Peritoneum (tissue), 1 donor: ENCODE measurements around a stretch of chr6.

DNA sequence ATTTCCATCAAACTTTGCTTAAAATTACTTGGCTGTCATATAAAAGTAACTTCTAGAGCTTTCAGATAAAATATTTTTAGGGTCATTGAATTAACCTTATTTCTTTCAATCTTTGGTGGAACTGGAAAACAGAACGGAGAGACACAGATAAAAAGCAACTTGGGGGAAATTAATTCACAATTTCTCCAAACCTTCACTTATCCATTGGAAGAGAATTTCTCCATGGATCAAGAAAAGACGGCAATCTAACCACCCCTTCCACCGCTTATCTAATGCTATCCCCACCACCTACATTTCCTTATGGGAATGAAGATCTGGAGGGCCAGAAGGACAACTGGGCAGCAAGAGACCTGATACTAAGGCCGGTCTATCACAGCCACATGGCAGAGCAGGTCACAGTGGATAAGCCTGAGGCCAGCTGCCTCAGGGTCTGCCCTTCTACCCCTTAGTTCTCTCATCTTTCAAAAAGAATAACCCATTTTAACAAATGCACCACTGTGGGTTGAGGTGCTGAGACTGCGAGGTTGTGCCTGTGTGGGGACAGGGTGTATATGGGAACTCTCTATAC, 37.2 kb downstream of the MAN1A1 start:
- PRO-cap = no peak

- PRO-cap = no peak
Measured at GRCh38 chr6:119314950-119315453, 34.6 kb downstream of the MAN1A1 start.

GRCh38 chr6:120226720-120227189, 877.2 kb upstream of the MAN1A1 start:
- PRO-cap = no peak

DNA sequence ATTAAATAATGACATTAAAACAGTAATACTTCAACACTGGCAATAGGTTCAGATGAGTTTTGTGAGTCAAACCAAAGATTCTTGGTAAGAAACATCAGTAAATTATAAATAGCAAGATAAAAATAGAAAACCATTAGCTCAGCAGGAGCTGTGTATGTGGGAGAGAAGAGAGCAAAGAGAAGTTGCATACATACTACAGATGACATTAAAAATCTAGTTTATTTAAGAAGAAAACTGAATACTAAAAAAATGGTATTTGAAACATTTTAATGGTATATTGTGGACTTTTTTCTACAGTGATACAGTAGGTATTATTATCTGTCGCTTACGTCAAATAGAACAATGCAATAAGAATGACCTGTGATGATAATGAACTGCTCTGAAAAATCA, 149.2 kb downstream of the GJA1 start:
- PRO-cap = no peak

- PRO-cap = no peak
Measured at GRCh38 chr6:121777506-121777705, 342.0 kb downstream of the GJA1 start.

- PRO-cap = no peak
Measured at GRCh38 chr6:121952217-121952460, 447.3 kb upstream of the HSF2 start.

GRCh38 chr6:122043220-122043738, 356.2 kb upstream of the HSF2 start:
- PRO-cap = no peak

GRCh38 chr6:122074617-122074824, 324.9 kb upstream of the HSF2 start:
- PRO-cap = no peak

DNA sequence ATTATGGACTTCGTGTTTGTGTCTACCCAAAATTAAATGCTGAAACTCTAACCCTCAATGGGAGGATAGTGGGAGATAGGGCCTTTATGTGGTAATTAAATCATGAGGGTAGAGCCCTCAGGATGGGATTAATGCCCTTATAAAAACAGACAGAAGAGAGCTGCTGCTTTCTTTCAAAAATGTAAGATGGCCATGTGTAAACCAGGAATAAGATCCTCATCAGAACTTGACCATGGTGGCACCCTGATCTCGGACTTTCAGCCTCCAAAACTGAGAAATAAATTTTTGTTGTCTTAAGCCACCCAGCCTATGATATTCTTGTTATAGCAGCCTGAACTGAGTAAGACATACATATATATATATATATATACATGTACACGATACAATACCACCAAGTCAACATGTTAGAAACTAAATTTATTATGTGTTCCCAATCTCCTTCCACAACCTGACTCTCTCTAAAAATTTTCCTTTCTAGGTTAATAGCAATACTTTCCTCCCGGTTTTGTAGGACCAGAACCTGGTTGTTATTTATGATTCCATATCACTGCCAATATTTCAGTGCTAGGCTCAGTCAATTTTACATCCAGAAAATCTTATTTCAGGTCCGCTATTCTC, 14.0 kb downstream of the SERINC1 start:
- PRO-cap = no peak

GRCh38 chr6:122568429-122568769, 41.8 kb upstream of the PKIB start:
- PRO-cap = no peak

- PRO-cap = no peak
Measured at GRCh38 chr6:123587566-123587765, 49.3 kb downstream of the TRDN start.

DNA sequence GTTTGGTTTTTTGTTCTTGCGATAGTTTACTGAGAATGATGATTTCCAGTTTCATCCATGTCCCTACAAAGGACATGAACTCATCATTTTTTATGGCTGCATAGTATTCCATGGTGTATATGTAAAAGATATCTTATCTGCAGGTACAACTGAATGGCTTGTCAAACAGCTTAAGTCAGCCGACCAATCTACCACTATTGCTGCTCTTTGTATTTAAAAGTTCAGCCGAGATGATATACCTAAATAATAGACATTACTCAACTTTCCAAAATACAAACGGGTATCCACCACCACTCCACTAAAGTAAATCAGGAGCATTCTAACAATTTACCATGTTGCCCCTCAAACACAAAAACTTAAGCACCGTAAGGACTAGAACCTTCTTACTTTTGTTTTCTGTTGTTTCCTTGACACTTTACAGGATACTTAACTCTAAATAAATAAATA, 440.7 kb downstream of the NKAIN2 start:
- PRO-cap = no peak

DNA sequence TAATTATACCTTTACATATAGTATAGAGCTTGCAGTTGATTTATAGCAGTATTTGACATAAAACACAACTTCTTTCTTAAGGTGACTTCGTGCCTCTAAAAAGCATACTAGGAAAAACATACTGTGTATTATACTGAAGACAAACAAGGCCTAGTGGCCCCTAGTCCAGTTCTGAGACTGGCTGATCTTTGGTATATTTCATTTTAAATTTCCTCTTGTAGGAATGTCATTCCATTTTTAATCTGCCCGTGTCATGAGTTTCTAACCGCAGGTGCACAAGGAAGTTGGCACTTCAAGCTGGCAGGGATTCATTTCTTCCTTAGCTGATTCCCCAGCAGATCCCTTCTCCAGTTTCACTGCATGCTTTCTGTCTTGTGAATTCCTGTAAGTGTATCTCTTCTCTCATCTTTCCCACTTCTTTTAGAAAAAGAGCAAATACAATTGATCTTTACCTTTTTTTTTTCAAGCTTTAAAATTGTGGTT, 36.8 kb downstream of the RNF217 start:
- PRO-cap = no peak

DNA sequence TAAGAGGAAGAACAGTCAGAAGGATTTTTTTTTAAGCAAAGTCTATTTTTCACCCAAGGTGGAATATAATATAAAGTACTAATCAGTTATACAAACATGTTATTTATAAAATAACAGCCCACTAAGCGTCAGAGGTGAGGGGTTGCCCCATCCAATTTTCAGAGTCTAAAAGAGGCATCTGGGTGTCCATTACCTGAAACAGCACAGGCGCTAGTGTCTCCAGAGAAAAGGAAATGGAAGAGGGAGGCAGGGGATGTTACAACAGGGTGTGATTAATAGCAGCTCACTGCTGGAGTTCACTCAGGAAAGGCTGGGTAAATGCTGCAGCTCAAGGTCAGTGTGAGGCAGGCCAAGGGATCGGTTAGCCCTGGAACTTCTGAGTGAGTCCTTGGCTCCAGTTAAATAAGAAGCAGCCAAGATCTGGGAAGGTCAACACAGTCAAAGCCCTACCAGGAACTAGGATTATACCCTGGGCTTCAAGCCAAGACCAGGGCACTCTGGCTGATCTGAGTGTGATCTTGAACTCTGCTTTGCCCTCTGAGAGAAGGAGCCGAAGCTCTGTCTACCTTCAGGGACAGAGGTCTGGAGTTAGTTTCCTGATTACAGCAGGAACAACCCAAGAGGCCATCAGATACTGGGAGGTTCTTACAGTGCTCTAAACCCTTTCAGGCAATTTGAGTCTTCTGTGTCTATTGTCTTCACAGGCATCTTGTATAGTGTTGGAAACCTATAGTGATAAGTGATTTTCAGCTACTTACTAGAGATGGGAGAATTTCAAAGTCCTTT, 44.2 kb downstream of the TPD52L1 start:
- PRO-cap = no peak

- PRO-cap = no peak
Measured at GRCh38 chr6:125205968-125206402, 52.4 kb downstream of the TPD52L1 start.

GRCh38 chr6:125362911-125364351, 61.7 kb upstream of the HDDC2 start:
- PRO-cap = no peak

DNA sequence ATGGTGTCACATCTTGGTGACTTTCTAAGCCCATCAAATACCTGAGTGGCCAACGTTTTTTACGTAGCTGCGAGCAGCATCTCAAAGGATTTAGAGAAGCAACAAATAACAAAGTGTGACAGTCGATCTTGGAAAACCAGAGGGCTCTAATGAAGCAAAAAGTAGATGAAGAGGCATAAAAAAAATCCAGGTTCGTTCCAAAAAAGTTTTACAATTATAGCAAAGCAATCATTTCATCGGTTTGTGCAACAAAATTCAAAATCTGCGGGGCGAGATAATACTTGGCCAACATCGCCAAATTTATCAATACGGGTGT, 3.3 kb upstream of the HEY2 start:
- PRO-cap = no peak

DNA sequence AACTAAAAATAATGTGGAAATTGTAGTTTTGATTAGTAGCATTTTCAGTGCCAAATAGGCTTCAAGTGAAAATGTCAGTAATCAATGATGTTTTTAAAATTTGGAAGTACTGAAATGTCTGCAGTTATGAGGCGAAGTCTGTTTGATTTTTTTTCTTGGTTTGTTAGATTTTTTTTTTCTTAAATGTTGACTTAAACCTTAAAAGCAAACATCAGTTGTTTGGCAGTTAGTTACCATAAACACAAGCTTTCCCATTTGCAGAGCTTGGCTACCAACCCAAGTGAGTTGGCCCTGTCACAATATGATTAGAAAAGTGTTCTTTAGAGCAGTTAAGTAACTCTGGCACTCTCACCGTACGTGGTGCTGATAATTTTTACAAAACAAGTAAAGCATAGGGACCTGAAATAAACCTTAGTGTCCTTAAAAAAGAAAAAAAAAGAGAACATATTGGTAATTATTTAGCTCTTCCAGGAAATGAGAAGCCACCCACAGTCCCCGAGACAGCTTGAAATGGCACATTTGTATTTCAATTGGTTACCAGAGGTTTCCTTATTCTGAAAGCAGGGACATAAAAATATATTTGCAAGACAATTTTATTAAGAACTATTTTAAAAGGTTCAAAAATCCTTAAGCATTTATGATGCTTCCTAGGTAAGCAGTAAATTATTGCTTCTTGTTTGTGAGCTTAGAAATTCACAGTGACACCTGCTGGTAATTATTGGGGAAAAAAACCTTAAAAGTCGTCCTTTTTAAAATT, 3.9 kb downstream of the HEY2 start:
- PRO-cap = no peak

DNA sequence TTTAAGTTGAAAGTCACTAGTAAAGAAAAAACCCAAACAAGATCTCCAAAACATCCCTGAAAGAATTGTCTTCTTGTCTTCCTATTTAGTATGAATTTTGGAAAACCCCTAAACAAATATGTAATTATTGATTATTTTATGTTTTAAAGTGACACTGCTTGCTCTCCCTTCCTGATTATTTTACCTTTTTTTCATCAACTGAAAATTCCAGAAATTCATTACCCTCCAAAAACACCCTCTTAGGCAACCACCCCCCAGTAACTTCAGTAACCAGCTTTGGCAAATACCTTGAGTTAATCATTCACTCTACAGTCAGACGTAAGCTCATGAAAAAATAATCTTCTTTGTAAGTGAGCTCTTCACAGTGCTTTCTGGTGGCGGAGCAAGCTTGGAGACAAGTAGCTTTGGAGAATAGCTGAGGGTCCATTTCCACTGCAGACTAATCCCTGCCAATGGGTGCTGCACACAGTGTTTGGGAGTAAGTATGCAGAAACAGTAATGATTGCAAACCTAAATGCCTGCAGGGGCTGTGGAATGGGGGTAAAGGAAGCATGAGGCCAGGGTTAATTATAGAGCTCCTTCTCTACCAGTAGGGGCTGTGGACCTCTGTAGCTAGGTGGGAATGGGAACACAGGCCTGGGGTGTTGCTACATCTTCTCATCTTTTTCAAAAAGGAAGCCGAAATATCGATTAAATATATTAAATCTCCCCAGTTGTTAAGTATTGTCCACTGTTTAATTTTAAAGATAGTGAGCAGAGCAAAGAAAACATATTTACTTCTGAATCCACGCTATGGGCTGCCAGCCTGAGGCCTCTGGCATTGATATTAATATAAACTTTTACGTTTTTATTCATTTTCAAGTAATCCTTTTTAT, 56.8 kb upstream of the HINT3 start:
- PRO-cap = no peak

GRCh38 chr6:125922102-125922704, 34.4 kb upstream of the HINT3 start:
- PRO-cap = no peak